Thoracic aorta (tissue), 1 donor: ENCODE measurements around a stretch of chr5.

DNA sequence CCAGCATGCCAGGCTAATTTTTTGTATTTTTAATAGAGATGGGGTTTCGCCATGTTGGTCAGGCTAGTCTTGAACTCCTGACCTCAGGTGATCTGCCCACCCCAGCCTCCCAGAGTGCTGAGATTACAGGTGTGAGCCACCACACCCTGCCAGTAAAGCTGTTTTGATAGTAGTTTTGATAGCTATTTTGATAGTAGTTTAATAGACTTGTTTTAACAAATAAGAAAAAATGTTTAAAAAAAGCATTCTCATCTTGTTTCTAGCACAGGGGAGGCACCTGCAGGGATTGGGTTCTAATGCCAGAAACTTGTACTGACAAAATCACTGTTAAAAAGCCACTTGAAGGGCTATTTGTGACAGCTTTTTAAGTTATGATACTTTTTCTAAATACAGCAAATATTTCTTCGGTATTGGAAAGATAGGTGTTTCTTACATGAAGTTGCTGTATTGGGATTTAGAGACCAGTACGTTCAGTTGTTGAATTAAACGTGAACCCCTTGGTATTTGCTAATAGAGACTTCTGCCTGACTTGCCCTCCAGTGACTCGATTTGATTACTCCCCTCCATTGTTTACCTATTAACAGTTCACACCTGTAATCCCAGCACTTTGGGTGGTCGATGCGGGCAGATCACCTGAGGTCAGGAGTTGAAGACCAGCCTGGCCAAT lies 8.6 kb downstream of the NPM1 start:
- RAMPAGE, long total RNA: no peak

DNA sequence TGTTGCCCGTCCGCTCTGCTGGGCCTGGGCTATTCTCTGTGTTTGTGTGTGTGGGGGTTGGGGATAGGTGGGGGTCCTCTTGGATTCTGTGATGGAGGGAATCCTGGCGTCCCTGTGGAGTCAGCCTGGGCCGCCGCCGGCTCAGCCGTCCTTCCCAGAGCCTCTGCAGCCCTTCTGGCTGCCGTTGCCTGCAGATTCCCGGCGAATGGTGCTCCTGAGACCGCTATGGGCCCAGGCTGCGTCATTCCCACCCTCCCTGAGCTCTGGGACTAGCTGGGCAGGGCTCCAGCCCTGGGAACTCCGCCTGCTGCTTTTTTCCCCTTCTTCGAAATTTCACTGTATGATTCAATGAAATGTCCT lies 64.3 kb downstream of the FGF18 start:
- RAMPAGE, long total RNA: no peak

DNA sequence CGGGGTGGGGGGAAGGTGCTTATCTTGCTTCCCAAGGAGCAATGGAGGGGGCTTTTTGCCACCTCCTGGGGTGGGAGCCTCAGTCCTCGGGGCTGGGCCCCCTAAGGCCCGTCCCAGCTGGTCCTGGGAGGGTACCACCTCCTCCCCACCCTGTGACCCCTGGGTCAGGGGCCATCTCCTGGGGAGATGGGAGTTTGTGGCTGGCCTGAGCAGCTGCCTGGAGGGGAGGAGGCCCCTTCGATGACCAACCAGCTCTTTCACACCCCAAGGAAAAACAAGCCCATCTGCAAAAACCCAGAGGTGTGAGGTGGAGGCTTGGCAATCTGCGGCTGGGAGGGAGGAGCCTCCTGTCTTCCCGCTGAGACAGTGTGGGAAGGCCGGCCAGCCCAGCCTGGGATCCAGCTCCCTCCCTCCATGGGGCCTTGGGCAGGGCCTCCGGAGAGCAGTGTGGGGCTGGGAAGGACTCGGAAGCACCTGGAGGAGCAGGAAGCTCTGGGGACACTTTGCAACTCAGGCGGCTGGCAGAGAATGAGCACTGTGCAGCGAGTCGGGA lies 100.8 kb downstream of the FGF18 start:
- RAMPAGE, long total RNA: no peak

DNA sequence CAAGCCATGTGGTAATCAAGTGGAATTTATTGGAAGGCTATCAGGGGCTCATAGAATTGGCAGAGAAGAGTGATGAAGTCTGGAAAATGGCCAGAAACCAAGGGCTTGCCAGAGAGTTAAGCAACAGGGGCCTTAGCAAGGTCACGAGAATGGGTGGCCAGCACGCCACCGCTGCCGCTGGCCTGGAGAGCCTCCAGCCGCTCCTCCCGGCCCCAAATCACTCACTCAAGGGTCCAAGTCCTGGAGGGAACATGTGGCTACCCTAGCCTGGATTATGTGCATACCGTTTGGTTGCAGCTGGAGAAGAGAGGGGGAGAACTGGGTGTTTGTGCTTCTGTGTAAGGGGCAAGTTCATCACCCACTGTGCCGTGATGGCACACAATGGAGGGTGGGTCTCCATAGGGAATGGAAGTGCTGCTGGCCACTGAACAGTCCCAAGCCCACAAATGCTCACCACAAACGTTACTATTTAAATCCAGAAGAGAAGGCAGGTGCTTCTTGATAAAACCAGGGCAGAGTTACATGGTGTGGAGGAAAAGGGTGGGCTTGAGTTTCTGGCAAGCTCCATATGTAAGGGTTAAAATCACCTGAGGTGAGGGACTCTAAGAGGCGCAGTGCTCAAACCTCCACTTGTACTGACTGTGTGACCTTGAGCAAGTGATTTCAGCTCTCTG lies 47.9 kb upstream of the SMIM23 start:
- RAMPAGE, long total RNA: no peak

DNA sequence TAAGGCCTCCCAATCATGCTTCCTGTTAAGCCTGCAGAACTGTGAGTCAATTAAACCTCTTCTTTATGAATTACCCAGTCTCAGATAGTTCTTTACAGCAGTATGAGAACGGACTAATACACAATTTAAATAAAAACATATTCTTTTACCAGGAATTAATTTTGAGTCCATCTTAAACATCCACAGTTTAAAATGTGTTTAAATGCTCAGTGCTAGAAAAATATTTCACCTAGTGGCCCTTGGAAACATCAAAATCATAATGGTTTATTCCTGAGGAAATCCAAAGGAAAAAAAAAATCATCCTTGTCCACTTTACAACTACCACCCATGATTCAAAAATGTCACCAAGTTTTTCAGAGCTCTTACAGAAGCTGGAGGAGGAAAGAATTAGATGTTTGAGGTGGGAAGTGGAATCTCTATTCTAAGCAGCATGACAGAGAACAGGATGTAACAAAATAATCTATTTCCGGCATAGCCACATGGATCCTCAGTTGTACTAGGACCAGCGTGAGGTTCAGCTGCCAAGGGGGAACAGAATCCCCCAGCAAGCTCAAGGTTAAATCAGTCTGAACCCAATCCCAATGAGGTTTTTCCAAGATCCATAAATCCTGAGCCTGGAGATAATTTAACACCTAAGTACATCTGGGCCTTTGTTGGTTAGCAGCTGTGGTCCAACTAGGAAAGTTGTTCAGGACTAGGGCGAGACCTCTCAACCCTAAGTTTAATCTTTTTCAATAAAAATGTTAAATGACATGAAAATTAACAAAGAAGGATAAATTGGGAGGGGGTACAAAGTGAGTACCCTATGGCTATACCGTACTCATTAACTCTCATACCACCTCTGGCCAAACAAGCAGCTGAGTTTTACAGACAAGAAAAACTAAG lies 40.1 kb downstream of the FBXW11 start:
- RAMPAGE, long total RNA: no peak

DNA sequence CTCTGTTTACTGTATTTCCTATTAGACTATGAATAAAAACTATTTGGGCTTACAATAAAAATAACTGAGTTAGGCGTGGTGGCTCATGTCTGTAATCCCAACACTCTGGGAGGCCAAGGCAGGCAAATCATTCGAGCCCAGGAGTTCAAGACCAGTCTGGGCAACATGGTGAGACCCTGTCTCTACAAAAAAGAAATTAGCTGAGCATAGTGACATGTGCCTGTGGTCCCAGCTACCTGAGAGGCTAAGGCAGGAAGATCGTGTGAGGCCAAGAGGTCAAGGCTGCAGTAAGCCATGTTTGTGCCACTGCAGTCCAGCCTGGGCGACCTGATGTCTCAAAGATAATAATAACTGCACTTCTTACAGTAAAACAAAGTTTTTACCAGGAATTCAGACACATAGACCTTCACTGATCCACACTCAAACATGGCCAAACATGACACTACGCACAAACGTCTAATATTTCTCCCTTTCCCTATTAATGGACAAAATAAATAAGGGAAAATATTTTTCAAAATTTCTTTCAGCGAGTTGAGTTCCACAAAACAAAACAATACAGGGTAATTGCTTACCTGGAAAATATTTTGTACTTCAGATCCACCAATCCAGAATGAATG lies 10.0 kb downstream of the FBXW11 start:
- RAMPAGE, long total RNA: no peak

GRCh38 chr5:172004915-172005329 lies 1.5 kb downstream of the FBXW11 start:
- RAMPAGE, long total RNA: no peak

DNA sequence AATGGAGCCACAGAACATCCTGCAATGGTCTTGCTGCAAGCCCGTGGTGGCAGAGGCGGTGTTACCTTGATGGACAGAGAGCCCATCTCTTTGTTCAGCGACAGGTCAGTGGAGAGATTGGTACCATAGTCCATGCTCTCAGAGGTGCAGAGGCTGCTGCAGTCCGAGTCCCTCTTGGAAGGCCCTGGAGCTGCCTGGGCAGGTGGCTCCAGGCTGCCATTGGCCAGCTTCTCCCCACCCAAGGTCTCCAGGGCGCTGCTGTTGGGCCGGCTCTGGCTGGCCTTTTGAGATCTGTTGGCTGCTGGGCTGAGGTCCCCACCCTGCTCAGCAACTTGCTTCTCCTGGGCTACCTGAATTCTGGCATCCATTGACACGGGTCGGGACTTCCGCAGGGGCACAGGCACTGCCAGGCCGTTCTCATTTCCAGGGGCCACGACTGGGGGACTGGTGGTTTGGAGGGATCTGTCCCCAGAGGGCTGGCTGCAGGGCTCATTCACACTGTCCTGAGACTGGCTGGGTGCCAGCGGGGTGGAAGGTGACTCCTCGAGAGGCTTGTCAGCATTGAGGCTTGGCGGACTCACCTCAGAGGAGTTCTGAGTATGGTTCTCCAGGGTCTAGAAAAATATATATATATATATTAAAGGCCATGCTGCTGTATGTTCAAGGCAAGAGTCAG lies 87.0 kb upstream of the FBXW11 start:
- RAMPAGE, long total RNA: start-site peak on the minus strand centred at position 207 of the sequence, 230 bp wide, 38 reads

GRCh38 chr5:172106582-172107433 lies 81.2 kb downstream of the STK10 start:
- RAMPAGE, long total RNA: no peak

DNA sequence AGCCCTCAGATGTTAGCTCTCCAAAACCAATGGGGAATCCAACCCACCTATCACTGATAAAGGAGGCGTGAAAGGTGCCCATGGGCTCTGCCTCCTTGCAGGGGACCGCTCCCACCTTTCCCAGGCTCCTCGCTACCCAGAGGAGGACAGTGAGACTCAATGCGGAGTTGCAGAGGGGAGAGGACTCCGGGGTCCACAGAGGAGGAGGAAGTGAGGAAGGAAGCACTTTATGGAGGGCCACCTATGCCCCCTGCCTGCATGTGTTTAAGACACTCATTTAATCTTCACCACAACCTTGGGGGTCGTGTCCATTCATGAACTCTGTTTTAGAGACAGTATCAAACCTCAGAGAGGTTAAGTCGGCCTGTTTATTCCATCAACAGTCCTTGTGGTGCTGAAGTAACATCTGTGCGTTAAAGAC lies 17.3 kb downstream of the STK10 start:
- RAMPAGE, long total RNA: no peak

DNA sequence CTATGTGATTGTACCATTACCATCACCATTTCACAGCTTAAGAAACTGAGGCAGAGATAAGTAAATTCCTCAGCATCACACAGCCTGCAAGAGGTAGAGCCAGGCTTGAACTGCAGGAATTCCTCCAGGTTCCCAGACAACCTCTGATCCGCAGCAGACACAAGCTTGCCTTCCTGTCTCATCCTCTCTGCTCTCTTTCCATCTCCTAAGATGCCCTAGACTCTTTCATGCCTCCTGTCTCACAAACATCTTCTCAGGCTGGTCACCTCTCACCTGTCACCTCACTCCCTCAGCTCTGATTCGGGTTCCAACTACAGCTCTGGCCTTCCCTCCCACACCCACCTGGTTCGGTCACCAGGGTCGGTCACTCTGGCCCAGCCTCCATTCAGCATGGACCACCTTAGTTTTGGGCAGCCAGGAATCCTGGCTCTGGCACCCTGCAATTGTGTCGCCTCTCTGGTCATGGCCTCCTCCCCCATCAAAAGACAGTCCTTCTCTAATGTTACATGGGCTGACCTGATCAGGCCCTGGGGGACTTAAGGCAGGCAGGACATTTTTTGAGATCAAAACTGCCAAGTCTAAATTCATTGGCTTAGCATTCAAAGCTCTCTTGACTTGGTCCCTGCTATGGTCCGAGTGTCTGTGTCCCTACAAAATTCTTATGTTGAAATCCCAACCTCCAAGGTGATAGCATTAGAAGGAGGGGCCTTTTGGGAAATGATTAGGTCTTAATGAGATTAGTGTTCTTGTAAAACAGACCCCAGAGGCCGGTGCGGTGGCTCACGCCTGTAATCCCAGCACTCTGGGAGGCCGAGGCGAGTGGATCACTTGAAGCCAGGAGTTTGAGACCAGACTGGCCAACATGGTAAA lies 11.7 kb downstream of the STK10 start:
- RAMPAGE, long total RNA: no peak

GRCh38 chr5:172187330-172187549 lies 784 bp downstream of the STK10 start:
- RAMPAGE, long total RNA: no peak

DNA sequence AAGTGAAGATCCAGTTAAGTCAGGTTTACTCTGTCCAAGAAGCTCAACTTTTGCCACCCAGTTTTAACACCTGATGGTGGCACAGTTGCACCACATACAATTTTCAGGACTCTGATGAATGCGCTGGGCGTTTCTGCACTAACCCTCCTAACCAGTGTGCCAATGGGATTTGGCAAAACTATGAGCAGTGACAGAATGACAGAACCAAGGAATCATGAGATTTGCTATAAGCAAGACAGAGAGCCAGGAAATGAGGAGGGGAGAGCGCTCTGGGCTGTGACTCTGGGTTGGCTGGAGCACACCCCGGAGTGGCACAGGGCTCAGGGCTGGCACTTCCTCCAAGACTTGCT lies 84.1 kb downstream of the SH3PXD2B start:
- RAMPAGE, long total RNA: no peak

GRCh38 chr5:172573460-172573973 lies 67.5 kb upstream of the NEURL1B start:
- RAMPAGE, long total RNA: no peak

- RAMPAGE, long total RNA: no peak
Observed at GRCh38 chr5:172583751-172584497, 57.1 kb upstream of the NEURL1B start.

- RAMPAGE, long total RNA: no peak
Observed at GRCh38 chr5:172647355-172648009, 6.4 kb downstream of the NEURL1B start.

GRCh38 chr5:172648010-172648776 lies 7.1 kb downstream of the NEURL1B start:
- RAMPAGE, long total RNA: no peak

DNA sequence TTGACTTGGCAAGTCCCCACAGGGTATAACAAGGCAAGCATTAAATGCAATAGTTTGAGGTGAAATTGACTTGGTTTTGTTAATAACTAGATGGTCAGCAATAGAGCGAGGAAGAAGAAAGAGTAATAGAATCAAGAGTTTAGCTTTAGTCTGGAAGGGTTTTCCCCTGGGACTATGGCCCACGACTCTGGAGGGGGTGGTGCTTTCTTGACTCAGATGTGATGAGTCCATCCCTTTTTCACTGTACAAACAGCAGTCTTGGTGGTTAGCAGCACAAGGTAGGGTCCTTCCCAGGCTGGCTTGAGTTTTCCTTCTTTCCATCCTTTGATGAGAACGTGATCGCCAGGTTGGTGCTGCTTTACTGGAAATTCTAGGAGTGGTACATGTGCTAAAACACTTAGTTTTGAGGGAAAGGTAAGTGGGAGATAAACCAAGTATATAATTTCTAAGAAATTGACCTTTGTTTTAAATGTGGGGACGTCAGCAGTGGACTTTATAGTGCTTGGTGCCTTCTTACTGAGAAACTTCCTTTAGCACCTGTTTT lies 11.7 kb downstream of the NEURL1B start:
- RAMPAGE, long total RNA: no peak

DNA sequence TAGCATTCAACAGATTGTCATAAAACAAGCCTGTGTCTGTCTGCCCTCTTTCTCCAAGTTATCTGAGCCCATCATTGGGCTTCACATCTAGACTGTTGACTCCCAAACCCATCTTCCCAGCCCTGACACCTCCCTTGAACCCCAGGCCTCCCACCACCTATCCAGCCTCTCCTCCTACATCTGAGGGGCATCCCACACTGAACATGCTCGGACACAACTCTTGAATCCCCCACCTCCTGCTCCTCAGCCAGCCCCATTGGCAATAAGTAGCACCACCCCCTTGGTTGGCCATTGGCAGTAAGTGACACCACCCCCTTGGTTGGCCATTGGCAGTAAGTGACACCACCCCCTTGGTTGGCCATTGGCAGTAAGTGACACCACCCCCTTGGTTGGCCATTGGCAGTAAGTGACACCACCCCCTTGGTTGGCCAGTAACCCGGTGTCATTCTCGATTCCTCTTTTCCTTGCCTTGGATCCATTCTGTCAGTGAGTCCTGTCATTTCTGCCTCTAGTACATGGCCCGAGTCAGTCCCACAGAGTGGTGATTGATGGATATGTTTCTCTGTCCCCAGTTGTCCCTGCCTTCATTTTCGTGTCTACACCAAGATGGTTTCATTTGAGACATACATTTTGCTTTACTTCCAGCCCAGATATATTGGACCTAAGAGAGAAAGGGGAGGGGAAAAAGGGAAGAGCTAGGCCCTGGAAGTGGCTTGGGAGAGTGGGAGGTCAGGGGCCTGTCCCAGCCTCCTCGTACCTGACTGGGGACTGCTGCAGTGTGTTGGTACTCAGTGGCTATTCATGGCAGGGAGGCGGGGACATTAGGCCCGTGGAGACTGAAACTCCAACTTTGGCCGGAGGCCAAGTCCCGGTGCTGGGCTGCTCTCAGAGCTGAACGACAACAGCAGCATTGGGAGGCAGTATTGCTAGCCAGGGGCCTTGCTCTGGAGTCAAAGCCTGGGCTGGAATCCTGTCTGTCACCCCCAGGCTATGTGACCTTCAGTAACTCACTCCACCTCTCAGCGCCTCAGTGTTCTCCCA lies 37.5 kb downstream of the NEURL1B start:
- RAMPAGE, long total RNA: no peak

DNA sequence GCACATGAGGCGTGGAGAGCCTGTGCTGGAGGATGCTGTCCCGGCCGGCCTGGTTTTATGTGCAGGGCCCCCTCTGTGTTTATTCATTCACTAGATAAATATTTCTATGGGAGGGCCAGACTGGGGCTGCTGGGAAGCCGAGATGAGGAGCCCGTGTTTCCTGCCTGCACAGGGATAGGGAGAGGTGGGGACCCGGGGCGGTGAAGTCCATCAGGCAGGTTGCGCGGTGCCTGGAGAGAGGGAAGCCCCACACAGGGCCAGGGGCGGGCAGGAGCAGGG lies 34.9 kb downstream of the DUSP1 start:
- RAMPAGE, long total RNA: no peak